Cardiac fibroblast (primary cell): Measurements from ENCODE around the genes ATOSB and SIT1.

DNA sequence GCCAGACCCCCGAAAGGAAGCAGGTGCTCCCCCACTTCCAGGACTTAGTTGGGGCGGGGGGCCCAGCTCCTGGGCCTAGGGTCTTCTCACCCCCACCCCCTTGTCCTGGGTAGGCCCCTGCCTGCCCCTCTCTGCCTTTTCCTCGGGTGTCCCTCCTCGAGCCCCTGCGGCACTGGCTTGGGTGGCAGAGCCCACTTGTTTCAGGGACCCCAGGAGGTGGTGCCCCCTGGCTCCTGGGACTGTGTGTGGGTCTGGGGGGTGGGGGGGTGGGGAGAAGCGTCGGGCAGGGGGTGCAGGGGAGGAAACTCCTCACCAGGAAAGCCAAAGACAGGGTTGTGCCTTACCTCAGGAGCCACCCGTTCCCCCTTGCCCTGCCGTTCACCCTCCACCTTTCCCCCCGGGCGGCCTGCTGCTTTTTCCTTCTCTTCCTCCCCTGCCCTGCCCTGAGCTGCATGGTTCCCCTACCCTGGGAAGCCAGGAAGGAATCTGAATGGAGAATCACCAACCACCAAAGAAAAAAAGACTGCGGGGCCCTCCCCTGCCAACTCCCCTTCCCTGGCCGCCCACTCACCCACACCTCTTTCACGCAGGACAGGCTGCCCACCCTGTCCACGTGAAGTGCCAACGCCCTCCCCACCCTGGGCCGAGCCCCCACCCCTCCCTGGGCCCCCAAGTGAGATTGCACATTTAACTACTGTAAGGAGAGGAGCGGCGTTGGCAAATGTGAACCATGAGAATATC lies 915 bp upstream of the NFX1 start:
- RRBS, result no CpG with 5 or more reads among the region's 19 CpGs

- RRBS, result no CpG with 5 or more reads among the region's 27 CpGs
These were observed 585 bp downstream of the NFX1 start for GRCh38 chr9:33290773-33291428.

DNA sequence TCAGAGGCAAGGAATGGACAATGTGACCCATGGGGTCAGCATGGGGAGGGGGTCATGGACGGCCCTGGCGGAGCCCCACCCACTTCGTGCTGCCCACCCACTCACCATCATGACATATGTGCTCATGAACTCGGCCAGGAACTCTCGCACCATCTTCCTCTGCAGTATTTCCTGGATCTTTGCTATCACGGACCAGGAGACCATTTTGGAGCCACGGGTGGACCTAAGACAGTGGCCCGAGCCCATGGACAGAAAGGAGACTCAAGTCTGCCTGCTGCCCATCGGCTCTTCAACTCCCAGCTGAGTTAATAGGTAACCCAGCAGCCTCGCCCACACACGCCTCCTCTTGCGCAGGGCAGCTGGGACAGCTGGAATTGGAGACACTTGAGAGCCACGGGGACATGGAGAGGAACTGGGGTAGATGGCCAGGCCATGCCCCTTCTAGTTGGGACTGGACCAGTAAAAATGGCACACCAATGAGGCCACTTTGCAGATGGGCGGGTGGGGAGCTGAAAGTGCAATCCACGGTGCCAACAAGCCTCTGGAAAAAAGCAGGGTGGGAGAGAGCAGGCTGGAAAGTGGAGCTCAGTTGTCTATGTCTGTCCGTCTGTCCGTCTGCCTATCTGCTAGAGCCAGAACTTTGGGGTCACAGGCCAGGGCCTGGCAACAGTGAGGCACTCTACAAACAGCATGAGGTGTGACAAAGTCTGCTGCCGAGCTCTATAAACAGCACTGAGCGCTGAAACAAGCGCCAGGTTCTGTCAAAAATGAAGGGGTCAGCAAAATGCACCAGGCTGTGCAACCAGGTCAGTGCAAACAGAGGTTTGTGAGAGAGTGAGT lies 7.2 kb downstream of the AQP7 start:
- RRBS, result no CpG with 5 or more reads among the region's 20 CpGs

DNA sequence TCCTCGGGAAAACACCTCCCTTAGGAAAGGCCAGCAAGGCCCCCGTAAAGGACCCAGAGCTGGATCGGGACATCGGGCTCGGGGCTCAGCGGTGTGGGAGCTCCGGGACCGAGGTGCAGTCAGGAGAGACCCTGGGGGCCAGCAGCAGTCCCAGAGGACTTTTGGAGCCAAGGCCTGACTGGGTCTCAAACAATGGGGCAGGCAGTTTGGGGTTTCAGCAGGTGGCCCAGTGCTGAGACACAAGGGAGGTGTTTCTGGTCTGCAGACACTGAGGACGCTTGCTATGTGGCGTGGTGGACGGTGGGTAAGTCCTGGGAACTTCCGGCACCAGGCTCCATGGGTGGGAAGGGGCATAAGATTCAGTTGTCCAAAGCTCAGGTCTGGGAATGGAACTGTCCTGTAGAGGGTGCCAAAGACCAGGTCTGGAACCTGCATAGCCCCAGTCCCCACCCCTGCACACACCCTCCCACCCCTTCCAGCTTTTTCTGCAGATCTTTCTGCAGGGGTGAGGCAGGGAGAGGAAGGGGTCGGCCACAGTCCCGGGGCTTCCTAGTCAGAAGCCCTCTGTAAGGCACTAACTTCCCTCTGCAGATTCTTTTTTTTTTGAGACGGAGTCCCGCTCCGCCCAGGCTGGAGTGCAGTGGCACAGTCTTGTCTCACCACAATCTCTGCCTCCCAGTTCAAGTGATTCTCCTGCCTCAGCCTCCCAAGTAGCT lies 925 bp upstream of the AQP7 start:
- RRBS, result no CpG with 5 or more reads among the region's 17 CpGs

GRCh38 chr9:33911734-33912306 lies 94.9 kb downstream of the UBE2R2 start:
- RRBS, result no CpG with 5 or more reads among the region's 2 CpGs

DNA sequence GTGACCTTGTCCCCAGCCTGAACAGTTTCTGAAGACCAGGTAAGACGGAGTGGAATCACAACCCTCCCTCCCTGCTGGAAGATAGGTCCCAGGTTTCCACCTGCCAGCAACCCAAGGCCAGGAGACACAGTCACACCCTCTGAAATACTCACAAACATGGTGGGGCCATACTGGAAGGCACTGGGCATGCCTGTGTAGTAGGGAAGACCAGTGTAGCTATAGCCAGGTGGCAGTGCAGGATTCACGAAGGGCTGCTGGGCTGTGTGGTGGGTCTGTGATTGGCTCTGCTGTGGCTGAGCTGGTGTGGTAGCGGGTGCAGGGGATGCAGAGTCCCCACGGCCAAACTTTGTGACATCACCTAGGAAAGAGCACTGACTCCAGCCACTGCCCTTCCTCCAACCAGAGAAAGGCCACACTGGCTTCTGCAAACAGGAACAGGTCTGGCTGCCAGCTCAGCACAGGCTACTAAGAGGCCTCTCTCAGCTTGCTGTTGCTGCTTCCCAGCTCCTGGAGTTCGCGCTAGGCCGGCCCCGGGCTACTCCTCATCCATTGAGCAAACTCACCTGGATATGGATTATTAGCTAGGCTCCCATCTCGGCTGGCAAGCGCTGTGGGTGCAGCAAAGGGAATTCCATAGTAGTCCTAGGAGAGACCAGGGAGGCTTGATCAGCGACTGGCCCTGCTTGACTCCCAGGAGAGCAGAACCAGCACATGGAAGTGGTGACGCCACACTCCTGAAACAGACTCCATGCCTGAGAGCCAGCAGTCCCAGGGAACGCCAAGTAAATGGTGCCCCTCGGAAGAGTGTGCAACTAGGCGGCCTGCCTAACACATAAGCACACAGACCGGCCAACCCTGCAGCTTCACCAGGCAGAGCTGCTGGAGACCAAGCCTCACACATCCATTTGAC lies 106.9 kb downstream of the UBE2R2 start:
- RRBS, result no CpG with 5 or more reads among the region's 16 CpGs

GRCh38 chr9:33943873-33944780 lies 104.6 kb downstream of the UBAP2 start:
- RRBS, result no CpG with 5 or more reads among the region's 9 CpGs

GRCh38 chr9:33971458-33972172 lies 77.1 kb downstream of the UBAP2 start:
- RRBS, result no CpG with 5 or more reads among the region's 2 CpGs

GRCh38 chr9:34178078-34178334 lies 837 bp upstream of the UBAP1 start:
- RRBS, result no CpG with 5 or more reads among the region's 9 CpGs

GRCh38 chr9:35040147-35040914 lies 1.7 kb upstream of the C9orf131 start:
- RRBS, result no CpG with 5 or more reads among the region's 5 CpGs

DNA sequence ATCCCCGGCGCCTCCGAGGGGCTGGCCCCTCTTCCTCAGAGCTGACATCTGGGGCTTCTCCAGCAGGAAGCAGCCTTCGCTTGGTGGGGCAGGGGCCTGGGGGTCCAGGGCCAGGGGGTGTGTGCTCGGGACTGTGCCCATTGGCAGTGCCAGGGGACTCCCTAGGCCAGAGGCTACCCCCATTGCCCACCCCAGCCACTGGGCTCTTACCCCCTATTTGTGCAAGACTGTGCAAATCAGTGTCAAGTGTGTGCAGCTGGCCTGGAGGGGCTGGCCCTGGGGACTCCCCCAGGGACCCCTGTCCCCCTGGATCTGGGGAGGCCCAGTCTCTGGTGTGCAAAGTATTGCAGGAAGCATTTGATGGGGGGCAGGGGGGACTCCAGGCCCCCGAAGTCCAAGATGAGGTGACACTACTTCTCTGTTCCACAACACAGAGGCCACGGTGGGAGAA lies 4.6 kb upstream of the STOML2 start:
- RRBS, result no CpG with 5 or more reads among the region's 7 CpGs

GRCh38 chr9:35115601-35116599 lies at the start of gene ATOSB:
TSS of gene ATOSB (minus strand) at chr9:35115862.
- RRBS, result 2% methylated on average over 13 of the region's 62 CpGs

DNA sequence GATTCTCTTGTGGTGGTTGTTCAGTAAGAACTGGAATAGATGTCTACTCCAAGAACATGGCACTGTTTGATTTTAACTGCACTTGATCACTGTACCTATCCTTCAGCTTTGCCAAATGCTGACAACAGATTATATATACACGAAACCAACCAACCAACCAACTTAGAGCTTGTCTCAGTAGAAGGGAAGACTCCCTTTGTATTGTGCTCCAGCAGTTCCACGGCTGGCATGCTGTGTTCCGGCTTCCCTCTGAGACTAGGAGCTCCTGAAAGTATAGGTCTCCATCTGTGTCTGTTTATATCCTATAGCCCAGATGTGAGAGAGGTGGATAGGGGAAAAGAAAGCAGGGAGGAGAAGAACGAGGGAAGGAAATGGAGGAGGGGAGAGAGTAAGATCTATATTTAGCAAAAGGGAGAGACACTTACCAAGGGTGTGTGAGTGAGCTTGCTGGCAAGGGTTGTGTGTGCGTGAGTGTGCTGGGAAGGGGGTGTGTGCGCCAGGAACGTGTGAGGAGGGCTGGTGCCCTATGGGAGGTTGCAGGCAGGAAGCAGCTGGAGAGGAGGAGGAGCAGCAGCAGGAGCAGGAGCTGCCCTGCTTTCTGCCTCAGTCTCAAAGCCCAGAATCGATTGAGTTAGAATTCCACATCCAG lies 148.5 kb upstream of the RUSC2 start:
- RRBS, result no CpG with 5 or more reads among the region's 8 CpGs

DNA sequence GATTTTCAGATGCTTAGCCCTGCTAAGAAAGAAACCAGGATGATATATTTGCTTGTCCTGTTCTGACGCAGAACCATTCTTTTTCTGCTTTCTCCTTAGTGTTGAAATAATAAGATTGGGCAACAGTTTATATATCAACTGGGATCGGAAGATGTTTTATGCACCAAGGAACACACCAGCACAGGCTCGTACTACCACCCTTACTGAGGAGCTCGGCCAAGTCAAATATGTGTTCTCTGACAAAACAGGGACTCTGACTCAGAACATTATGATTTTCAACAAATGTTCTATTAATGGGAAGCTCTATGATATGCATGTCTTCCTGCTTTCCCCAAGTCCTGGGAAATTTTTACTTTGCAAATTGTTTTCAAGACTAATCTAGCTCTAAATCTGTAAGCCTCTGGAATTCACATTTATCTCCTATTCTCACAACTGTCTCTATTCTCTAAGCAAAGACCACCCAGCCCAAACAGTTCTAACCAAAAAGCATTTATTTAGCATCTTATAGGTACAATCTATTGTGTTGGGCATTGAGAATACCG lies 18.9 kb upstream of the RUSC2 start:
- RRBS, result no CpG with 5 or more reads among the region's 5 CpGs

DNA sequence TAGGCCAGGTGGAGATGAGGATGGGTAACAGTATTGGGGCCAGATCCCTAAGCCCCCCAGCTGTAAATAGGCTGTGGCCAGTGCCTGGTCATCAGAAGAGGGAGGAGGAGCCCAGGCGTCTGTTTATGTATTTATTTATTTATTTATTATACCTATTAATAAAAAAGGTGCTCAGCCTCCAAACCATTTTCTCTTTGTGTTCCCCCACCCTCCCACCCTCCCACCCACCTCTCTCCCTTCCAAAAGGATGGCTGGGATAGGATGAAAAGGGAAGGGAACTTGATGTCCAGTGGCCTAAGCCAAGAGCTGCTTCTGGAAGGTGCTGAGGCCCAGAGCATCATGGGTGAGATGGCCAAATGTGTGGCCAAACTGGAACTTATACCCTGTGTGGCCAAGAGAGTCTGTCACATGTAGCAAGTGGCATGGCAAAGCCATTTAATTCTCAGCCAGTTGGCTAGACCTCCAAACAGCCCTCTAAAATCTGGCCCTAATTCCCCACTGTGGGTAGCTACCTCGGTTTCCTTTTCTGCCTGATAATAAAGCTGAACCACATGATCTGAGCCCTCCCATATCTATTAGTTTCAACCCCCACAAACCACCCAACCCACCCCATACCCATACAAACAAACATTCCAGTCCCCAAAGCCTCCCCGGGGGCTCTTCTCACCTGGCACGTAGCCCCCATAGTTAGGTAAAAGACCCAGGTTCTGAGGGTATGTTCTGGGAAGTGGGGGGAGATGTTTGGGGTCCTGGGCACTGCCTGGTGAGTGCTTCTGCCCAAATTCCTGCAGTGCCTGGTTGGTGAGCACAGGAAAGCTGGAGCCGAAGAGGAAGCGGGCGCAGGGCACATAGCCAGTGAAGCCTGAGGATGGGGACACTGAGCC lies 1.7 kb downstream of the FAM166B start:
- RRBS, result no CpG with 5 or more reads among the region's 7 CpGs

- RRBS, result no CpG with 5 or more reads among the region's 20 CpGs
These were observed at the start of gene SIT1 for GRCh38 chr9:35650467-35651450. TSS of gene SIT1 (minus strand) at chr9:35650931.

DNA sequence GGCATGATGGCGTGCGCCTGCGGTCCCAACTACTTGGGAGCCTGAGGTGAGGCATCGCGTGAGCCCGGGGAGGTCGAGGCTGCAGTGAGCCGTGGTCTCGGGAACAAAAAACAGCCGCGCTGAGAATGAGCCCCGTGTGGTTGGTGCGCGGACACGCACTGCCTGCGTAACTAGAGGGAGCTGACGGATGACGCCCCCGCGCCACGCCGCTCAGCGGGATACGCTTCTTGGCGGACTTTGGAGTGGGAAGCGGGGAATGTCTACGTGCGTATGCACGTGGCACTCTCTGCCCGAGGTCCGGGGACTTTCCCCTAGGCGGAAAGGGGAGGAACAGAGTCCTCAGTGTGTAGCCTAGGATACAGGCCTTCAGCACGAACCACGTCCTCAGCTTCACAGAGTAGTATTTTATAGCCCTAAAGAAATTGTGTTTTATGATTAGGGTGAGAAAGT lies 426 bp upstream of the CCDC107 start:
- RRBS, result no CpG with 5 or more reads among the region's 34 CpGs

DNA sequence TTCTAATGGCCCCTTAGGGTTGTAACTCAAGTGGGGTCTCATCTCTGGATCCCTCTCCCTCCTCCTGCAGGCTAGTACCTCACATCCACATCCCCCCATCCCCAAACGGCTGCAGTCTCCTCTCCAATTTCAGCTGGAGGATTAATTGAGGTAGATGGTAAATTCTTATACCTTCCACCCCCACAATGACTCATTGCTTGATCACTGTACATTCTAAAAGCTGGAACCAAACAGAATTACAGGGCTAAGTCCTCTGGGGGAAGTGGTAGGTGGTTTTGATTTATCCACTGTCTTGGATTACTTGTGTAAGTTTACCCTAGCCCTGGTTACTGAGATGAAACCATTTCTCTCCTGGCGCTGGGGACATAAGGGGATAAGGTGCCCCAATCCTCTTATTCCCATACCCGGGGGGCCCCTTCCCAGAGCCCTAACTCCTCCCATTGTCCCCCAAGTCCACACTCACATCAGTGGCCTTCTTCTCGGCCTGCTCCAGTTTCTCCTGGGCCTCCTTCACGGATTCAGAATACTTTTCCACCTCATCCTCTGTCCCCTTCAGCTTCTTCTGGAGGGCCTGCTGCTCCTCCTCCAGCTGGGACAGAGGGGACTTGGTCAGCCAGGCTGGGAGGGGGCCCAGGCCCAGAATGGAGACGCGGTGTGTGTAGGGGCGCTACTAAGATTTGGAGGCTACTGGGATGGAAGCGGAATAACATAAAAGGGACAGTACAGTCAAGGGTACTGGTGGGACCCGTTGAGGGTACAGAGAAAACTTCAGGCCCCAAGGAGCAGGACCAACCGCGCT lies 843 bp downstream of the TPM2 start:
- RRBS, result no CpG with 5 or more reads among the region's 12 CpGs

DNA sequence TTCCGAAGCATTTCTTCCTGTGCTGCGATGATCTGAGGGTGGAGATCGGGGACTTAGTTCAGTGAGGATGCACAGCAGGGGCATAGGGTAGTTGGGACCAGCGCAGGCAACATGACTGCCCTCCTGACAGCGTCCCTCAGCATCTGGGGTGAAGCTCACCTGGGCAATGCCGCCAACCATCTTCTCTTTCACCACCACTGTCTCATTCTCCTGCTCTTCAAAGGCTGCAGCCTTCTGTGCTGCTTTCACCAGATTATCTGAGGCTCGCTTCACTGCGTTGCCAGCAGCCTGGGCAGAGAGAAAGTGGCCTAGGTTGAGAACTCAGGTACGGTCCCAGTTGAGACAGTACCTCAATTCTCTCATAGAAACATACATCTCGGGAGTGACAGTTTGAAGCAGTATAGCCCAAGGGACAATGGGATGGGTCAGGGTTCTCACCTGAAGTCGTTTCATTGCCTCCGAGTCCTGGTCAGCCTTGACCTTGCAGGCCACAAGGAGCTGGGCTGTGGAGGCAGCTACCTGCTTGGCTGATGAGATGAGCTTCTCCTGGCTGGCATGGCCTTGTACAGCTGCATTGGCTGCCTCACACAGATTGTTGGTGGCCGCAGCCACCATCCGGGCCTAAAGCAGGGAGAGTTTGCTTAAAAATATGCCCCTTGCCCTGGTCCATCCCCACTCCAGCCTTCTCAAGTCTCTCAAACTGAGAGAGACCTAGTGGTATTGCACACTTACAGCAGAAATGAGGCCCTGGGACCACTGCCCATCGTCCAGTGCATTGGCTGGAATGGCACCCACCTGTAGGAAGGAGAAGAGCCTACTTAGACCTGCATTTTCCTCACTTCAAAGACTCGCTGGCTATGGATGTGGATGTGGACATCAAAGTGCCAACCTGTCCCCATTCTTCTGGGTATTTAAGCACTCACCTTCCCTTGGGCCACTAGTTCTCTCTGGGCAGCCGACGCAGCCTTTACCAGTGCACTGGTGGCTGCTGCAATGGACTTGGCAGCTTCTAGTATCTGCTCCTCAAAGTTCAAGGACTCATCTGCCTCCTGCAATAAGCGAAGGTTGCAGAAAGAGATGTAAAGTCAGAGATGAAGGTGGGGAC lies 8.5 kb upstream of the TPM2 start:
- RRBS, result no CpG with 5 or more reads among the region's 19 CpGs

GRCh38 chr9:35725391-35725795 lies 6.6 kb downstream of the TLN1 start:
- RRBS, result no CpG with 5 or more reads among the region's 11 CpGs